ENCODE measurements around a stretch of chr17.

DNA sequence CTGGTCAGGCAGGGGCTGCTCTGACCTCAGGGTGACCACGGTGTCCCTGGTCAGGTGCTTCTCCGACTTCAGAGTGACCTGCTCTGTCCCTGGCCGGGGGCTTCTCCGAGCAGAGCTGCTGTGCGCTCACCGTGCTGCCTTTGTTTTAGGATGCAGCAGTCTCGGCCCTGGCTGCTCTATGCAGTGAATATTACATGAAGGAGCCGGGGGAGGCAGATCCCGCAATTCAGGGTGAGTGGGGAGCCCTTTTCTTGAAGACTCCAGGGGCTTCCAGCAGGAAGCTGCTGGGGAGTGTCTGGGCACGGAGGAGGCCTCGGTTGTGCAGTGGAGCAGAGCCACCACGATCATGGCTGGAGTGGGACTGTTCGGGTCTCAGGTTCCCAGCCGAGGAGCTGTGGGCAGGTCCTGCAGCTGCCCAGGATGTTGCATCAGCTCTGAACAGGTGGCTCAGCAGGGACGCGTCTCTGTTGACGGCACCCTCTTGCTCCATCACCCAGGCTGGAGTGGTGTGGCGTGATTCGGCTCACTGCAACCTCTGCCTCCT lies 83.8 kb upstream of the ZNF750 start:
- CAGE, long polyA plus RNA, result no peak
- RRBS, result 83% methylated on average over 3 of the region's 19 CpGs

- CAGE, long polyA plus RNA, result no peak
- RRBS, result no CpG with 5 or more reads among the region's 6 CpGs
Measured at GRCh38 chr17:82941682-82942120, 101.9 kb upstream of the ZNF750 start.

GRCh38 chr17:83090651-83090995 lies 11.2 kb downstream of the METRNL start:
- CAGE, long polyA plus RNA, result no peak
- RRBS, result 50% methylated on average over 2 of the region's 12 CpGs

DNA sequence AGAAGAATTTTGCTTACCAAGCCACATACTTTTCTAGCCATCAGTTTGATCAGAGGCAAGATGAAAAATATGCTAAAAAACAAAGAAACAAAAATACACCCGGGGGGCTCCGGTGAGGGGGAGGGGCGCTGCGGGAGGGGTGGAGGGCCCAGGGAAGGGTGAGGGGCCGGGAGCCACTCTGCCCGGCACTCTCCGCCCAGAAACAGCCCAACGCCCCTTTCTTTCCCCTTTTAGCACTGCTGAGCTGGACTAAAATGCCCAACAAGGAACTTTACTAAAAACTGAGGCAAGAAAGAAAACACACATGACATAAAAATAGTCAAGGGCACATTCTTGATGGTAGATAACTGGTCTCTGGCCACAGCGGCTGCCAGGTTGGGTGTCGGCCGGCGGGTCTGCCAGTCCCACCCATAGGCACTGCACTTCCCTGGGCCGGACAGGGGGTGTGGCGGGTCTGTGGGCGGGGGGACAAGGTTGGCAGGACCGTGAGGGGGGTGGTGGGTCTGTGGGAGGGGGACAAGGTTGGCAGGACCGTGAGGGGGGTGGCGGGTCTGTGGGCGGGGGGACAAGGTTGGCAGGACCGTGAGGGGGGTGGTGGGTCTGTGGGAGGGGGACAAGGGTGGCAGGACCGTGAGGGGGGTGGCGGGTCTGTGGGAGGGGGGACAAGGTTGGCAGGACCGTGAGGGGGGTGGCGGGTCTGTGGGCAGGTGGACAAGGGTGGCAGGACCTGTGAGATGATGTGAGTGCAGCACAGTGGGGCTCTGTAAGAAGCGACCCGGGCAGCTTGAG lies 20.9 kb downstream of the METRNL start:
- CAGE, long polyA plus RNA, result no peak
- RRBS, result 7% methylated on average over 9 of the region's 26 CpGs

GRCh38 chr17:83105312-83105824 lies 26.0 kb downstream of the METRNL start:
- CAGE, long polyA plus RNA, result no peak
- RRBS, result 87% methylated on average over 4 of the region's 19 CpGs

DNA sequence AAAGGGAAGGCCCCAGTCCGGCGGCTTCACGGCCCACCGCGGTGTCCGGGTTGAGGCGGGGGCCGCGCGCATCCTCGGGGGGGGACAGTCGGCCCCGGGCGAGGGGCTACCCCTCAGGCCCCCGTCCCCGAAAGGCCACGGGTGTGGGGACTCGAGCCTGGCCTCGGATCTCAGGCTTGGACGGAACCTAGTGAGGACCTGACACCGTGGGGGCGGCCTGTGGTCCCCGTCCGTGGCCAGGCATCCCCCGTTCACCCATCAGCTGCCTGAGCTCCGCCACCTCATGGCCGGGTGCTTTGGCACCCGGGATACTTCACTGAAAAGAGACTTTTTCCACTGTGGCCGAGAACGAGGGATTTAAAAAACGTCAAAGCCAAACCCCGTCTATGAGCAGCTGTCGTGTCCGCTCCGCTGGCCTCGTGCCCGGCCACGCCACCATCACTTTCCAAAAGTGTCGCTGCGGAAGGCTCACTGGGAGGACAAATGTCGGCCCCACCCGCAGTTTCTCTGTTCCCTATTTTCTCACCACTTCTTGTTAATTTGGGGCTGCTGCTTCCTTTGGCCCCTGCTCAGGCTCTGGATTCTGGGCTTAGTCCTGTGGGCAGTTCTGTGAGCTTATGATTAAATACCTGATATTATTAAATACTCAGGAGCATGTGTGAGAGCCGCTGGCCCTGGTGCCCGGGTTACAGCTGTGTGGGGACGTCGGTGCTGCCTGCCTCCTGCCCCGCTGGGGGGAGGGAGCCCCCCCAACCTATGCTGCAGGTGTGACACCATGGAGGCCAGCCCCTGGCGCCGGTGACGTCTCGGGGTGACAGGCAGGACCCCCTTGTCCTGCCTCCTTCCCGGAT lies 73.8 kb downstream of the METRNL start:
- CAGE, long polyA plus RNA, result no peak
- RRBS, result 90% methylated on average over 12 of the region's 52 CpGs

- CAGE, long polyA plus RNA, result no peak
- RRBS, result 90% methylated on average over 3 of the region's 23 CpGs
Measured at GRCh38 chr17:83199447-83200198, 120.2 kb downstream of the METRNL start.

Measured in BJ (cell line).